Lung (tissue), 4 donors: ENCODE results near the gene USP43.

- PRO-cap, result no peak
- RAMPAGE, long total RNA, result no peak
- RRBS, result no CpG with 5 or more reads among the region's 5 CpGs
Observed at GRCh38 chr17:8359694-8360195, 16.8 kb downstream of the KRBA2 start.

GRCh38 chr17:8365428-8365694 is 11.1 kb downstream of the KRBA2 start:
- PRO-cap, result no peak
- RAMPAGE, long total RNA, result no peak
- RRBS, result no CpG with 5 or more reads among the region's 3 CpGs

DNA sequence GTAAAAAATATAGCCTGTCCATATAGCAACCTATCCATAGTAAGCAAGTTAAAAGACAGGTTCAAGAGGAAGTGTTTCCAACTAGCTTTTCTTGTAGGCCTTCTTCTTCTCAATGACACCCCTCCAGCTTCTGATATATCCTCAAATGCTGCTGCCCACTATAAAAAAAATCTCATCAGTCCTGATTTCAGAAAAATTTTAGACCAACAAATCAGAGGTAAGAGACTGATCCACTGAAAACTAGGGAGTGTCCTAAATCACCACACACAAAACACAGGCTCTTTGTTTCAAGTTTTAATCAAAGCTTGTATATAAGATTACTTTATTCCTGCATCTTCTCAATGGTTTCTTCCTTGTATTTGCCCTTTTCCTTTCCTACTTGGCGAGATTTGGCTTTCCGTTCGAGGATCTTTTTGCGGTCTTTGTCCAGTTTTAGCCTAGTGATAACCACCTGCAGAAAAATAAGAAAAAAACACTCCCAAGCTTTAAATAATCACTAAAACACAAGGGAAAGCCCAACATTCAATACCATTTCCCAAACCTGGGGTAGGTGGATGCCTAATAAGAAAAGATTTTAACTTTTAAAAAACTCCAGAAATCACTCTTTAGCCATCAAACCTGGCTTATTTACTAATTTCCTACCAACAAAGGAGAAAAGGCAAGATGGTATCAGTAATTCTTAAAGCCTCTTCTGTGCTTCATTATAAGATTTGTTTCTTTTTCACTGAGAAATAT is 905 bp upstream of the KRBA2 start:
- PRO-cap, result no peak
- RAMPAGE, long total RNA, result no peak
- RRBS, result no CpG with 5 or more reads among the region's 4 CpGs

DNA sequence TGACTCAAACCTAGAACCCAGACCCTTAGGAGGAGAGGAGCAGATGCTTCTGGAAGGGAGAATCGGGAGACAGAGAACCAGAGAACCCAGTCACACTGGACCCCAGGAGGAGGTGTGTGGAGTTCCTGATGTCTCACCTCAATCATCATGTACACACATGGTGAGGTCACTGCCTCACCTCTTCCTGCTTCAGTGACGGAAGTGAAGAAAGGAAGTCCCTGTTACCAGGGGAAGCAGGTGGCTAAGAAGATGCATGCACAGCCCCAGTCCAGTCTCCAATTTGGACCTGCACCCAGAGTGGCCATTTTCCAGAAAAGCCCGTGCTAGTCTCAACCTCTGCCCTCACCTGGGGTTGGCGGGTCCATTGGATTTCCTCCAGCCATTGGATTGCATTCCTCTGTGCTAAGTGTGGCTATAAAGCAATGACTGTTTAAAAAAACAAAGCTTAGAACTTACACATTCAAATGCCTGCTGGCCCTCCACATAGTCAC is 3.9 kb downstream of the RNF222 start:
- PRO-cap, result no peak
- RAMPAGE, long total RNA, result no peak
- RRBS, result no CpG with 5 or more reads among the region's 4 CpGs

DNA sequence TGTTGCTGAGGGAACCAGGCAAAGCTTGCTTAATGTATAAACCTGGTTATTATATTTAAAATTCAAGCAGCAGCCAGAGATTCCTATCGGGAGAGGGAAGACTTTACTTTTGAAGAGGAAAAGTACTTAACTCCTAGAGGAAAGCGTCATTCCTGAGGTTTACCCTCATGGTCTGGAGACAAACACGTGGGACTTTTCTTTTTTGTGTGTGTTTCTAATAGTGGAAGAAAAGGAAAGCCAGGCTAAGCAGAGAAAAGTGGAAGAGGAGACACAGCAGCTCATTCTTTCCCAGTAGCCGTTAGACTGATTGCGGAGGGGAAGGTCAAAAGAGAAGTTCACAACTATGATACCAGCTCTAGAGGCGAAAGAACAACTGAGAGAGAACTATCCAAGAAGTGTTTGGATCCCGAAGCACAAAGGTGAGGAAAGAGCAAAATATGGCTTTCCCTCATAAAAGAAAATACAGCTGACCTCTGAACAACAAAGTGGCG is 40.0 kb upstream of the MYH10 start:
- PRO-cap, result no peak
- RAMPAGE, long total RNA, result no peak
- RRBS, result no CpG with 5 or more reads among the region's 8 CpGs

DNA sequence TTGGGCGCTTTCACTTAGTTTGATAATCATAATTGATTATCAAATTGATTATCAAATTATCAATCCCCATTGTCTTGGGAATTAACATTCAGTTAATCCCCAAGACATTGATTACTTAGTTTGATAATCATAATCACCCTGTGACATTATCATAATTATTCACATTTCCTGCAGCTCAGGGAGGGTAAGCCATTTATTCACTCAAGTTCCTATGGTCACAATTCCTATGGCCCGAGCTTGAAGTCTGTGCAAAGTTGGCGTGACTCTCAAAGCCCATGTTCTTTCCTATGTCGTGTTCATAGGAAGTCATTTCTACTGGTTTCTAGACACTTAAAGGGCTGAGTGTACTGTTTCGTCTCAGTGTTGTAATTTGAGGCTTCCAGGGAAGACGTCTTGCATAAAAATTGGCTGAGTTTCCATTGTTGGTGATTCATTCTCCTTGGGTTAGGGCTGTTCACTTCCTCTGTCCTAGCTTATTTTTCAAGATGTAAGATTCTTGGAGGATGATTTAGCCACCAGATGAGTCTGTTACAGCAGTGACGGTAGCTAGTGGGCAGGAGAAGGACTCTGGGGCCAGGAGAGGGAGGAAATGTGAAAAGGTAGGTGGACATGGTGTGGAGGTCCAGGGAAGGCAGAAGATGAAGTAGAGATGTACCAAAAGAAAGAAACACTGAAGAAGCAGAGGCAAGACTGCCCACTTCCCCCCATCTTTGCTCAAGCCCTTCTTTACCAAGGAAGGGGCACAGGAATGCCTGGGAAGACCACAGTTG is 43.1 kb downstream of the PIK3R5 start:
- PRO-cap, result no peak
- RAMPAGE, long total RNA, result no peak
- RRBS, result no CpG with 5 or more reads among the region's 7 CpGs

- PRO-cap, result no peak
- RAMPAGE, long total RNA, result no peak
- RRBS, result no CpG with 5 or more reads among the region's 19 CpGs
Observed at GRCh38 chr17:8941221-8941978, 24.1 kb downstream of the PIK3R5 start.

- PRO-cap, result no peak
- RAMPAGE, long total RNA, result no peak
- RRBS, result no CpG with 5 or more reads among the region's 8 CpGs
Observed at GRCh38 chr17:8944519-8945179, 20.9 kb downstream of the PIK3R5 start.

DNA sequence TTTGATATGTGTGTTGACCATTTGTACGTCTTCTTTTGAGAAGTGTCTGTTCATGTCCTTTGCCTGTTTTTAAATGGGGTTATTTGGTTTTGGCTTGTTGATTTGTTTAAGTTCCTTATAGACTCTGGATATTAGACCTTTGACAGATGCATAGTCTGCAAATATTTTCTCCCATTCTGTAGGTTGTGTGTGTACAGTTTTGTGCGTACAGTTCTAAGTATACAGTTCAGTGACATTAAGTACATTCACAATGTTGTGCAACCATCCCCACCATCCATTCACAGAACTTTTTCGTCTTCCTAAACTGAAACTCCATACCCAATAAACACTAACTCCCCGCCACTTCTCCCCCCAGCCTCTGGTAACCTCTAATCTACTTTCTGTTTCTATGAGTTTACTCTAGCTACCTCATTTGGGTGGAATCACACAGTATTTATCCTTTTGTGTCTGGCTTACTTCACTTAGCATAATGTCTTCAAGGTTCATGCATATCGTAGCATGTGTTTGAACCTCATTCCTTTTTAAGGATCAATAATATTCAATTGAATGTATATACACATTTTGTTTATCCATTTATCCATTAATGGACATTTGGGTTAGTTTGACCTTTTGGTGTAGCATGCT is 14.3 kb downstream of the PIK3R5 start:
- PRO-cap, result no peak
- RAMPAGE, long total RNA, result no peak
- RRBS, result no CpG with 5 or more reads among the region's 5 CpGs

- PRO-cap, result no peak
- RAMPAGE, long total RNA, result no peak
- RRBS, result no CpG with 5 or more reads among the region's 10 CpGs
Observed at GRCh38 chr17:9273502-9273784, 252.1 kb downstream of the NTN1 start.

DNA sequence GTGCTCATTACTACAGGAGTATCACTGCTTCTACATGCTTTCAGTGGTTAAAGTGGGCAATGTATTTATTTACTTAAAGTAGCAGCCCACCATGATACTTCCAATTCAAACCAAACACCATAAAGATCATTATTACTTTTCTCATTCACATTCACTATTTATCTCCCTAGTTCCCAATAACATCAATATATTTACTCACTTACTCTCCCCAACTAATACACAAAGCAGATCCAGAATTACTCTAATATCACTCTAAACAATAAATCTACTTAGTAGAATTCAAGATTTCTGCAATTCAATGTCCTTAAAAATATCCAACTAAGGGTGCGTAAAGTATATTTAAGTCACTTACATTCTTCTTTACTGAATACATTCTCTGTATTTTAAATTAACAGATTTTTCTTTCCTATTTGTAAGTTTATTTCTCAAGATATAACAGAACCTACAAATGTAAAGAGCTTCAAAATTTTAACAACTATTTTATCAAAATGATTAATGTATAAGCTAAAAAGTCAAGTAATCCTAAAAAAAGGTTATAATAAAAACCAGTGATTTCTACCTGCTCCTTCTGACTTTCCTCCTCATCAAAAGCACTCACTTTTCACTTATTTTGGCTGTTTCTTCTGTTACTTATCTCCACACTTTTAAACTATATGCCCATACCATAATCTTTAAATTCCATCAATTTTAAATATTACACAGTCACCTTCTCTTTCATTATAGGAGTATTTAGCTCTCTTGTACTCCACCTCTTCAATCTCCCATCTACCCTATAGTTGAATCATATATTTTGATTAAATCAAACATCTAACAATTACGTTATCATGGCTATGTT is 222.0 kb downstream of the STX8 start:
- PRO-cap, result no peak
- RAMPAGE, long total RNA, result no peak
- RRBS, result no CpG with 5 or more reads among the region's 2 CpGs

DNA sequence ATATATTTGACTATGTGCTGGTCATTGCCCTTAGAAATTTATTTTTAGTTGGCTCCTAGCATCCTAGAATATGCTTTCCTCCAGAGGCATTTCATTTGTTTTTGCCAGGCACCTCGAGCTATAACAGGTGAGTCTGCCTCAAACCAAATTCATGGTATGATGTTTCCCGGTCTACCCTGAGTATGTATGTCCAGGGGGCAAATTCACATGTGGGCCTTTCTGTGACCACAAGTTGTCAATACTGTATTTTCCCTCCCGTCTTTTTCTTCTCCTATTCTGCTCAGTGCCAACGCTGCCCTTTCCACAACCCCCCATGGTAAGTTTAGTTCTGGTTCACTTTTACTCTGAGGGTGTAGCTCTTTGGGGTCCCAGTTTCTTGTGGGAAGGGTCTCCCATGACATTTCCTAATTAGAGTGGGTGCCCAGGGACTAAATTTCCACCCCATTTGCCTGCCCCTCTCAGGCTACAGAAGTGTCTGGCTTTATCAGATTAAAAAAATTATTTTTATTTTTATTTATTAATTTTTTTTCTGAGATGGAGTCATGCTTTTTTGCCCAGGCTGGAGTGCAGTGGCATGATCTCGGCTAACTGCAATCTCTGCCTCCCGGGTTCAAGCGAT is 203.5 kb downstream of the STX8 start:
- PRO-cap, result no peak
- RAMPAGE, long total RNA, result no peak
- RRBS, result no CpG with 5 or more reads among the region's 7 CpGs

DNA sequence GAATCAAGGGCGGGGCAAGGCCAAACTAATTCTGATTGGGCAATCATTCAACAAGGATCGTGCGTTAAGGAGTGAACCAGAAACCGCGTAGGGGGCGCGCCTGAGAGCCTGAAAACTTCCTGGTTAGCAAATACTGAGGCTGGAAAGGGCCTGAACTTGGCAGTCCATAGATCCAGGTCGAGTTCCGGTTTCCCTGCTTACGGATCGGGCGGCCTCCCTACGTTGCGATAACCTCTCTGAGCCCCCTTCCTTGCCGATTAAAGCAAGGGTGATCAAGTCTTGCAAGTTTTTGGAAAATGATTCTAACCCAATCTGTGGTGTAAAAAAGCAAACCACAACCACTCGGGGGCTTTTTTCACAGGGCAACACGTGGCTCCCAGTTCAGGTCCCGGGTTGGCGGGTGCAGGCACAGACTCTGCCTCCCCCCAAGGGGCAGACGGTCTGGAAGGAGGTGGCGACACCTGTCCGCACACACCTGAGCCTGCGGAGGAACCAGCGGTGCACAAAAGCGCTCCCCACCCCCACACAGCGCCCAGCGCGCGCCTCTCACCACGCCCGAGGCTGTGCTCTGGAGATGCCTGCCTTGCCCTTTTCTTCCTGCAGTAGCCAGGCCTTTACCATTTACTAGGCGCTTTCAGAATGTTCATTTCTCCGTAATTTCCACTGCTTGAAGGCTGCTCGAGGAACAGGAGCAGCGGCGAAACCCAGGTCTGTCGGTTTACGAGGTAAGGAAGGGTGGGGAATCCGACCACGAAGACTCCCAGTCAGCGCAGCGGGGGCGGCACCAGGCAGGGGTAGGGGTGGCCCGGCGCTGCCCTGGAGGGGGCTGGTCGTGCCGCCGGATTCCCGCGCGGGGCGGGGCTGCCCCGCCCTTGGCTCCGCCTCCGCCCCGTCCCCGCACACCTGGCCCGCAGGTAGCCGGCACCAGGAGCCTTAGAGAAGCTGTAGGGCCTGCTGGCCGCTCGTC is at the start of gene USP43:
Gene USP43 (plus strand): TSS at position 900 of the 967 bp plus-strand sequence.
- PRO-cap, result unidirectional peak, plus-strand start at position 133 of the sequence; bidirectional peak, plus-strand start at position 936 of the sequence, minus-strand start at position 722 of the sequence
- RAMPAGE, long total RNA, result no peak
- RRBS, result 3% methylated on average over 13 of the region's 61 CpGs

DNA sequence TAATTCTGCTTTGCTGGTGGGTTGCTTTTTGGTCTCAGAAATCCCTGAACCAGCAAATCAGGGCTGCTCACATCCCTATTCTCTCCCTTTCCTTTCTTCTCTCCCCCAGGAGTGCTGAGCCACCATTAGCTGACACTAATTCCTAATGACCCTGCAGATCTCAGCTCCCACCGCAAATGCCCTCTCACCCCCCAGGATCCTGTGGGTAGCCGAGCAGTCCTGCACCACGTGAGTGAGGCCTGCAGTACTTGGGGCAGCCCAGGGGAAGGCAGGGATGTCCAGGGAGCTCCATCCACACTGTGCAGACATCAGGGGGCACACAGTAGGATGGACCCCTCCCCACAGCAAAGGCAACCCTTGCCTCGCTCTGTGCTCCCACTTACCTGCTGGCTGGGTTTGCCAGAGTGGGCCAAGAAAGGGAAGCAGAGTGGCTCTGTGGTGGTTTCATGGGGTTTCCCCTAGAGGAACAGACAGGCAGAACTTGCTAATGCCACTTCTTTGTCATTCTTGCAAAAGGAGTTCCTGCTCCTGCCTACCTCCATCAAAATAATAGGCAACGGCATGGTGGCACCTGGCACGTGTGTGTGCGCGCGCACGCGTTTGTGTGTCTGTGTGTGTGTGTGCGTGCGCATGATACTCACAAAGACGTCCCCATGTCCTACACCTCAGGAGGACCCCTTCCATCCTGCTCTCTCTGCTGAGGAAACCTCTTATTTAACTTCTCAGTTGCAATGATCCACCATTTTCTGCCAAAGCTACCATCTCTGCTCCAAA is 135.5 kb downstream of the GAS7 start:
- PRO-cap, result no peak
- RAMPAGE, long total RNA, result no peak
- RRBS, result no CpG with 5 or more reads among the region's 14 CpGs

GRCh38 chr17:10166617-10166963 is 31.8 kb downstream of the GAS7 start:
- PRO-cap, result unidirectional peak, minus-strand start at chr17:10166773
- RAMPAGE, long total RNA, result no peak
- RRBS, result no CpG with 5 or more reads among the region's 5 CpGs

DNA sequence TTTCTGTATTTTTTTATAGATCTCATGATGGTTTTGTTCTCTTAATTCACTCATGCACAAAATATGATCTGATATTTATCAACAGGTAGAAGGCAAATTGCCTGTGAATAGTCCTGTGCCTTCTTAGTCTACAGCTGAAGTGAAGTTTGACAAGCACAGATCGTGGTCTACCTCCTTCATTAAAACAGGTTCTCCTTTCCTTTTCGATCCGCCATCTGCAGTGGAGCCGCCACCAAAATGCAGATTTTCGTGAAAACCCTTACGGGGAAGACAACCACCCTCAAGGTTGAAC is 60.1 kb upstream of the GAS7 start:
- PRO-cap, result no peak
- RAMPAGE, long total RNA, result no peak
- RRBS, result no CpG with 5 or more reads among the region's 6 CpGs

DNA sequence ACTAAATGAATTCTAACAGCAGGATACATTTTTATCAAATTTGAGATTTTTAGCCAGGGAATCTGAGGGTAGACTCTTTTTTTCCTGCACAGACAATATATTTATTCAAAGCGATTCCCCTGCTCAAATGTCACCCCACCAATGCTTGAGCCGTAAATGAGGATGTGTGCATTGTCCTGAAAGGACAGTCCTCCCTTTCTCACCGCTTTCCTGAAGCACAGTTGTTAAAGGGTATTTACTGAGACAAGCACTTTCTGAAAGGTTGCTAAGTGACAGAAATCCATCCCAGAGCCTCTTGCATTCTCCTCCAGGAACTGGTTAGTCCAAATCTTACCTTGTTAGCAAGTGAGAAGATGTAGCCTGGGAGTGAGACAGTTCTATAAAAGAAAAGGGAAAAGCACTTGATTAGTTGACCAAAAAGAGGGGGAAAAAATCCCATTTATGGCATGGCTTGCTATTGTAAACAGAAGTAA is 381 bp downstream of the MYH2 start:
- PRO-cap, result no peak
- RAMPAGE, long total RNA, result no peak
- RRBS, result no CpG with 5 or more reads among the region's 3 CpGs

- PRO-cap, result no peak
- RAMPAGE, long total RNA, result no peak
- RRBS, result no CpG with 5 or more reads among the region's 3 CpGs
Observed at GRCh38 chr17:10772600-10772799, 31.4 kb downstream of the TMEM238L start.

DNA sequence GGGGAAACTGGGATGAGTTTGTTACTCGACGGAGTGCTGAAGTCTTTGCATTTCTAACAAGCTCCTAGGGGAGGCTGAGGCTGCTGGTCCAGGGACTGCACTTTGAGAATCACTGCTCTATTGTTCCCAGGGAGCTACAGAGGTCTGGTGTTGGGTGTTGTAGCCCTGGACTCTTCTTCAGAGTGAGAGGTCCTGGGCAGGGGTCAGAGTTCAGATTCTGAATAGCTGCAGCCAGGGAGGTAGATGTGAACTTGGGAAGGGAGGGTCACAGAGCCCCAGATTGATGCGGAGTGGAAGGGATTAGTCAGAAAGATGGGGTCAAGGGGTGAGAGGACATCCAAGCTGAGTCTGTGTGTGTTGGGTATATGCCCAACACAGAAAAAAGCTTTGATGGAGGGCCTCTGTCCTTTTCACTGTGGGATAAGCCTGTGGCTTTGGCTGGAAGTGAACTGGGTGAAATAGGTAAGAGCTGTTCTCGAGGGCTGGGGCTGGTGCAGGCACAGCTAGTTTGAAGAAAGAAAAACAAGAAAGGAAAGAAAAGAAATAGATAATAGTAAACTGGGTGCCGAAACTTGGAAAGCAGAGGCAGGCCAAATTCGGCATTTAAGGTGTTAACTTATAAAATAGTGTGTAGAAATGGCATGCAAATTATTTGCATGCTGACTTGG is 14.0 kb downstream of the TMEM238L start:
- PRO-cap, result no peak
- RAMPAGE, long total RNA, result no peak
- RRBS, result no CpG with 5 or more reads among the region's 6 CpGs

DNA sequence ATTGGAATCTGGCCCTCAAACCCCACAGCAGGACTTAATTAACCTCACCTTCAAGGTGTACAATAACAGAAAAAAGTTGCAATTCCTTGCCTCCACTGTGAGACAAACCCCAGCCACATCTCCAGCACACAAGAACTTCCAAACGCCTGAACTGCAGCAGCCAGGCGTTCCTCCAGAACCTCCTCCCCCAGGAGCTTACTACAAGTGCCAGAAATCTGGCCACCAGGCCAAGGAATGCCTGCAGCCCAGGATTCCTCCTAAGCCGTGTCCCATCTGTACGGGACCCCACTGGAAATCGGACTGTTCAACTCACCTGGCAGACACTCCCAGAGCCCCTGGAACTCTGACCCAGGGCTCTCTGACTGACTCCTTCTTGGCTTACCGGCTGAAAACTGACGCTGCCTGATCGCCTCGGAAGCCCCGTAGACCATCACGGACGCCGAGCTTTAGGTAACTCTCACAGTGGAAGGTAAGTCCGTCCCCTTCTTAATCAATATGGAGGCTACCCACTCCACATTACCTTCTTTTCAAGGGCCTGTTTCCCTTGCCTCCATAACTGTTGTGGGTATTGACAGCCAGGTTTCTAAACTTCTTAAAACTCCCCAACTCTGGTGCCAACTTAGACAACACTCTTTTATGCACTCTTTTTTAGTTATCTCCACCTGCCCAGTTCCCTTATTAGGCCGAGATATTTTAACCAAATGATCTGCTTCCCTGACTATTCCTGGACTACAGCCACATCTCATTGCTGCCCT is 23.1 kb downstream of the ZNF18 start:
- PRO-cap, result no peak
- RAMPAGE, long total RNA, result no peak
- RRBS, result no CpG with 5 or more reads among the region's 15 CpGs